Melanocyte of skin (primary cell): Measurements from ENCODE around the genes CCNYL1 and CRYGA.

DNA sequence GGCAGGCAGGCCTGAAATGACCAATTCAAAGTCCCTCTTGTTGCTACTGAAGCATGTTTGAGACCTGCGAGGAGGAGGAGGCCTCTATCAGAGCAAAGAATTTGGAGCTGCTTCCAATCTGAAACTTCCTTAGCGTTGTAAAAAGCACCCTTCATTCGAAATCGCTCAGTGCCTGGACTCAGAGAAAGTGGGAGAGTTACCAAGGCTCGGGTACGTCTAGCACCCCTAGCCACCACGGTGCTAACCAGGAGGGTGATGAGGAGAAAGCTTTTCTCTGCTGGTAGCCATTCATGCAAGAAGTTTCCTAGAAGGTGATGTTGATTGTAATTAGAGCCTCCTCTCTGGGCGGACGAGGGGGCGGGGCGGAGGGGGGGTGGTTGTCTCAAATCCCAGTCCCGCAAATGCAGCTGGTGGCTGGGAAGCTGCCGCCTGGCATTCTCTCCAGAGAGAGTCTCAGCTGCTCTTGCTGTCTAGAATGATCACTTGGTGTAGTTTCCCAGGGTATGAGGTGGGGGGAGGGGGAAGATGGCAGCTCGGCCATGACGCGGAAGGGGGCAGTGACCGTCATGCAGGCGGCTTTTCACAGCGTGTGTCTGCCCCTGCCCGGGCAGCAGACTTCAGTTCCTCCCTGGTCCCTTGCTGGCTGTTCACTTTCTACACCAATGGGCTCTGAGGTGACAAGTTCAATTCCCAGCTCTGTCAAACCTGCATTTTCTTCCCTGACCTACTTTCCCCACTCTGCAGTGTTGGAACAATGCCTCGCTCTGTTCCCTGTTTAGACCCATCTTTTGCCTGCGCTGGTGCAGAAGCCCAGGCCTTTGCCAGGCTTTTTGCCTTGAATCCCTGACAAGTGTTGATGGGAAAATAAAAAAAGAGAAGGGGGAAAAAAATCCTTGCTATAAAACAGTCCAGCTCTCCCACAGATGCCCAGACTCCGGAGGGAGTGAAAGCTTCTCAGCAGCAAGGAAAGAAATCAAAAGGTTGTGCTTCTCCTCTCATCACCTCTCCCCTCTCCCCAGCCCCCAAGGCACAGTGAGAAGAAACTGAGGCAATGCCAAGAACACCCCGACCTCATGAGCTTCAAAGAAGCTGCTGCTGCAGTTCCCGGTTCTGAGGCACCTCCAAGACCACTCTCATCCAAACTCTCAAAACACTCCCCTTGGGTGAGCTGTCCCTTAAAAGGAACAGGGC is 61.5 kb upstream of the KLF7 start:
- CAGE, long polyA plus RNA, 2 experiments, result no peak in any of the 2 experiments

DNA sequence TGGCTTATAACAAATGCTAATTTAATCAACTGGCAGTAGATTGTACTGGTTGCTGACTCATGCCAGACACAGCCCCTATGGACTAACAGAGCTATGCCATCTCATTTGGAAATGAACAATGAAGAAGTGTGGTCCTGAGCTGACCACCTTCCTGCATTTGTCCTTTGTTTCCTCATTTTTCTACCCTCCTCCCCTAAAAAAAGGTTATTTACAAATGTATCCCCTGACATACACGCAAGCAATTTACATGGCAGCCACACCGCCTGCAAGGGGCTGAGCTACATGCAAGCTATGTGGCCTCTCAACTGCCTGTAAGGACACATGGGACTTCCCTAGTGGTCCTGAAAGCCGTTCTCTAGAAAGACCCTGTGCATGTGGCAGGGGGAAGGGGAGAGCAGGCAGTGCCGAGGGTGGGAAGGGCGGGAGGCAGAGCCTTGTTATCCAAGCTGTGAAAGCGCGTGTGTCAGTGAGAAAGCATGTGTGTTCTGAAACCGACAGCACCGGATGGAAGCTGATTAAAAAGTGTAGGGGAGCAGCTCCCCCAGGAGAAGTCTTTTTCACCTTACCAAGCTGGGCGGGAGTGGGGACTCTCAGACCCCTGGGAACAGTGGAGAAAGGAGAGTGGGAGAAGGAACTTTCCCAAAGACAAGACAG is 91.0 kb upstream of the KLF7 start:
- CAGE, long polyA plus RNA, 2 experiments, result no peak in any of the 2 experiments

DNA sequence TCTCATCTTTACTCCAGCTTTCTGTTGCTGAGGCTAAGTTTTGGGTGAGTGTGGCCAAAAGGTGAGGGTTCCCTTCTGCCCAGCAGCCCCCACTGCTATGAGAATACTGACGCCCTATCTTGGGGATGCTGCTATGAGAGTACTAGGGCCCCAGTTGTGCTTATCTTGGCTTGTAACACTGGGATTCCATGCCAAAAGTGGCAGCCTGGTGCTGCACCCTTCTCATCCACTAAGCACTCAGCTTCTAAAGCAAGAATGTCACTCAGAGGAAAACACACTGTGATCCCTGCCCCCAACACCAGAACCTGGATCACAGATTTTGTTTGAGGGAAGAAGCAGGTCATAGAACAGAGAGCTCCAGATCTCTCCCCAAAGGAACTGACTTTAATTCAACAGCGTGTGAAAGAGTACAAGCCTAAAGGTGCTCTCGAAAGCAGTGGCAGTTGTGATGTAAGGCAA is 130.8 kb upstream of the KLF7 start:
- CAGE, long polyA plus RNA, 2 experiments, result no peak in any of the 2 experiments

DNA sequence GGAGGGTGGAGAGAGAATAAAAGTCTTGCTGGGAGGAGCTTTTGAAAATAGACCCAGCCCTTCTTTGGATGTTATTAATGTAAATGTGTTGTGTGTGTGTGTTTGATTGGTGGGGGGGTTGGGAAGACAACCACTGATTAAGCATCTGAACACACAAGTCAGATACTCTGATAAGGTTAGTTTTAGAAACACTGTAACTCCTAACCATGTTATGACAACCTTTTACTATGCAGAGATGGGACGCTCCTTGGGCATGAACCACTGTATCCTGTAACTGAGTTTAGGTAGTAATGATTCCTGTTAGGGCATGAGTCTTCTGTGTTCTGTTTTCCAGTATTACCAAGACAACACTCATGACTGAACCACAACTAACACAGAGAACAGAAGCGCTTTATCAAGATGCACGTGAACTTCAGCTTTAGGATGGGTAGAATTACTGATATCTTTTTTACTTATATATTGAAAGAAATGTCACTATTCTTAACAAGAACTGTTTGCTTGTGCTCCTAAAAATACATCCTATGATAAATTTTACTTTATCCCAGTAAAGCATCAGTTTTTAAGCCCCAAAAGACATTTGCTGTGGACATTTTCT is 14.1 kb upstream of the CREB1 start:
- CAGE, long polyA plus RNA, 2 experiments, result no peak in any of the 2 experiments

- CAGE, long polyA plus RNA, 2 experiments, result no peak in any of the 2 experiments
Observed at GRCh38 chr2:207530548-207531091, 858 bp downstream of the CREB1 start.

- CAGE, long polyA plus RNA, 2 experiments, result no peak in any of the 2 experiments
Observed at GRCh38 chr2:207711424-207712708, at the start of gene CCNYL1. Gene CCNYL1 (plus strand): TSS chr2:207711640.

- CAGE, long polyA plus RNA, 2 experiments, result no peak in any of the 2 experiments
Observed at GRCh38 chr2:207726287-207726869, 14.9 kb downstream of the CCNYL1 start.

DNA sequence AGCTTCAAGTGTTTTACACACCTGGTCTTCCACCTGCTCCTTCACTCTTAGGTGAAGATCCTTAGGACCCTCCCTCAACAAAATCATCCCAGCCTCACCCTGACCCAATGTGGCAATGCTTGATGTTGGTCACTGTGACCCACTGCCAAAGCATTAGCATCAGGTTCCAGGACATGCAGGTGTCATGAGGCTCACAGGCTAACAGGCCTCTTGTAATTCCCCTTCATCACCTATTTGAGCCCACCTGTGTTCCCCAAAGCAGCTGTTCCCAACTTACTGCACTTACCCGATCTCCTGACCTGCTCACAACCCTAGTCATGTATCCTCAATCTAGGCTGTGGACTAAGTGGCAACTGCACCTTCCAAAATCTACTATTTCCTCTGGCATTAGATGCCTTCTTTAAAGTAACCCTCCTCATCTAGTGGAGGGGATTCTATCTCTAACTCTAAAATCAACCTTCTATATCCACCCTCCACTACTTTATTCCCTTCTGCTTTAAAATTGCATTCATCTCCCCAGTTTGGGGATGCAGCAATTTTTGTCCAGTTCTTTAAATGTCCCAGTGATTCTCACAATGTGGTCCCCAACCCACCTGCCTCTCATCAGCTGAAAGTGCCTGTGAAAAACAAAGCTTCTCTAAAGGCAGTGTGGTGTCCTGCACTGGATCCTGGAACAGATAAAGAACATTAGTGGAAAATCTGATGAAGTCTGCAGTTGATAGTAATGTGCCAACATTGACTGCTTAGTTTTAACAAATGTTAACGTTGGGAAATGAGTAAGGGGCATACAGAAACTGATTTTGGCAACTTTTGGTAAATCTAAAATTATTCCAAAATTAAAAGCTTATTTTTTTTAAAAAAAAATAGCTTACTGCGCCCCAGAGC is 9.5 kb downstream of the FZD5 start:
- CAGE, long polyA plus RNA, 2 experiments, result no peak in any of the 2 experiments

DNA sequence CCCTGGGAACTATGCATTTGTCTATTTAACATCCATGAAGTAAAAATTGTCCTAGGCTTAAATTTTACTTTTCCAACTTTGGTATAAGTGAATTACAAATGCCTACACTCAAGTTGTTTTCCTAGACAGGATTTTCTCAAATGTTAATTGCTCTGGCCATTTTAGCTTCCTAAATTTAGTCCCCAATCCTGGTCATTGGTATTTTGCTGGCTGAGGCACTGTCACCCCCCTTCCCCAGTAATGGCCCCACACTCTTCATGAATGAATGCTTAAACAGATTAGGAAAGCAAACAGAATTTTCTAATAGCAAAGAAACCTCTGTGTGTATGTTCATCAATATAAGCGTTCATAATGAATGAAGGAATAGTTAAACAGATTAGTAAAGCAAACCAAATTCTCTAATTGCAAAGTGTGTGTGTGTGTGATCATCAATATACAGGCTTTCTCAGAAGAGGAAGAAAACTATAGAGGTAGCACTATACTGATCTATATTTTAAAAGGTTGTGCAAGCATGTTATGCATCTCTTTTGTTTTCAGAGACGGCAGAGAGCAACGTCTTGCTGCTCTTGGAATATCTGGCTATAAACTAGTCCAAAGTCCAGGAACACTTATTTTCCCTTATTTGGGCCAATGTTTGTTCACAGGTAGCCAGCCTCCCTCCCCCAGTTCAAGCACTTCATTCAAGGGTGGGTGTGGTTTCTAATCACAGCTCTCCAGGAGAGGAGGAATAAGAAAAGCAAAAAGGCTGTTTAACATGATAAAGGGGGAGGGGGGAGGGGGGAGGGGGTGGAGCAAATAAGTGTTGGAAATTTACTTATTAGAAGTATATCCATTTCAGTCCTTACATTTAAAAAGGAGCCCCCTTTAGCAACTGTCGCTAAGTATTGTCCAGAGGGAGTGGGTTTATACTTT is 4.3 kb downstream of the FZD5 start:
- CAGE, long polyA plus RNA, 2 experiments, result no peak in any of the 2 experiments

DNA sequence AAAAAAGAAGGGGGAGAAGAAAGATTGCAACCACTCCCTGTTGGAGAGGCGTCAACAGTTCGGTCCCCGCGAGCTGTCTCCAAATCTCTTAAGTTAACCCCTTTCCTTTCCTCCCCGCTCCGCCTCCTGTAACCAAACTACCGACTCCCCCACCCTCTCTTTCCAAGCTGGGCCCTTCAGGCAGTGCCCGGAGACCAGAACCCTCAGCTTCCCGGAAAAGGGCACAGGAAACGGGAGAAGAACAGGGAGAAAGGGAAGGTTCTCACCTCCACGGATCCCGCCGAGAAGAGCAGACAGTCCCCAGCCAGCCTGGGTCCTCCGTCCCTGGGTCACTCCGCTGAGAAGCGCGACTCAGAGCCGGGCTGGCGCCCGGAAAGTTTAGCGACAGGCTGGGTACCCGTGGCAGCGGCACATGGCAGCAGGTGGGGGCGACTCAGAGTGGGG is 685 bp downstream of the FZD5 start:
- CAGE, long polyA plus RNA, 2 experiments, result no peak in any of the 2 experiments

GRCh38 chr2:207815369-207815568 is 45.6 kb upstream of the FZD5 start:
- CAGE, long polyA plus RNA, 2 experiments, result no peak in any of the 2 experiments

- CAGE, long polyA plus RNA, 2 experiments, result no peak in any of the 2 experiments
Observed at GRCh38 chr2:207820505-207820853, 50.8 kb upstream of the FZD5 start.

DNA sequence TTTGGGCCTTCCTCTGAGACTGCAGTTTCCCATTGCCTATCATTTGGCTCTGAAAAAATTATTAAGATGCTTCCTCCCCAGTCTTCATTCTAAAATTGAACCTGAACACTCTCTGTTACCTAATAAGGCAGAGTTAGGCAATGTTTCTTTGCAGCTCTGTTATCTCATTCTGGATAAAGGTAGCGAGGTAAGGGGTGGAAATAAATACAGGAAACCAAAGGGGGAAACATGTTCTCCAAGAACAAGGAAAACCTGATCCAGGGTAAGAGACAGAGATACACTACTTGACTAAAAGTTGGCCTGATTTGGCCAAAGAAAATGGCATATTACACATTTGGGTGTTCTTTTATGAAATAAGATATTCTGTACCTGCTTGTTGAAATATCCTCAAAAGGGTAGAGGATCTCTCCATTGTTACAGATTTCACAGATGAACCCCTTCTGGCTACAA is 91.1 kb upstream of the FZD5 start:
- CAGE, long polyA plus RNA, 2 experiments, result no peak in any of the 2 experiments

- CAGE, long polyA plus RNA, 2 experiments, result no peak in any of the 2 experiments
Observed at GRCh38 chr2:207869838-207870328, 100.2 kb upstream of the FZD5 start.

GRCh38 chr2:208163422-208163652 is at the start of gene CRYGA:
Gene CRYGA (minus strand): TSS chr2:208163589.
- CAGE, long polyA plus RNA, 2 experiments, result no peak in any of the 2 experiments

GRCh38 chr2:208256939-208257657 is 2.2 kb upstream of the IDH1 start:
- CAGE, long polyA plus RNA, 2 experiments, result no peak in any of the 2 experiments

- CAGE, long polyA plus RNA, 2 experiments, result no peak in any of the 2 experiments
Observed at GRCh38 chr2:208542273-208543154, 135.9 kb downstream of the PTH2R start.

DNA sequence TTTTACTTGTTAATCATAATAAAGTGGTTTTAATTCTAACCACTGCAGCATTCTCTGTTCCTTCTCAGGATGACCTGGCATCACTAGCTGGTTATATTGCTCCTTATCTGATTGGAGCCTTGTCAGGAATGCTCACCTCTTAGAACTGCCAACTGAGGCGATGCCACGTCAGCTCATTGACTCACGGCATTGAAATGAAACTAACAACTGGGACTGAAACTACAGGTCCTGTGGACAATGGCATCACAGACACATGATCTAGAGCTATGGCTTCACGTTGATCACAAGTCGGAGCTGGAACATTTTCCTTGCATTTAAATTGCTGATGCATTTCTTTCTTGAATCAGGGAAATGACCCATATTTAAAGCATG is 54.9 kb upstream of the MAP2 start:
- CAGE, long polyA plus RNA, 2 experiments, result no peak in any of the 2 experiments

DNA sequence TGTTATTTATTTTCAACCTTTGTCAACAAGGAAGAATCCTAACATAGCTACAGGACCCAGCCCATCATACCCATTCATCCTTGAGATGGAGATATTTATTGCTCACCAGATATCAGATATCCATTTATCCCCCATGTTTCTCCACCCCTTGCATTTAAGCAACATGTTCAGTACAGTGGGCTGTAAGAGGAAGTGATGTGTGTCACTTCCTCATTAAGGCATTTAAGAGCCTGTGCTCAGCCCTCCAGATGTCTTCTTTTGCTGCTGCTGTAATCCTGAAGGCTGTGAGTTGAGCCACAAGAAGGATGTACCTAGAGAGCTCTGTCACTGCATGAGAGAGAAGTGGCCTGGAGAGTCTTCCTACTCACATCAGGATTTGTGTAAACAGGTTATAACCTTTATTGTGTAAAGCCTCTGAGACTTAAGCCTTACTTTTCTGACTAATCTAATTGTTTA is 151.9 kb upstream of the UNC80 start:
- CAGE, long polyA plus RNA, 2 experiments, result no peak in any of the 2 experiments

GRCh38 chr2:209940983-209941381 is 61.5 kb upstream of the RPE start:
- CAGE, long polyA plus RNA, 2 experiments, result no peak in any of the 2 experiments